Mammary epithelial cell (primary cell): Measurements from ENCODE around the genes APLN, ZDHHC9, ZNF280C and SLC25A14.

- CAGE, long polyA plus RNA: no peak
- RRBS: no CpG with 5 or more reads among the region's 3 CpGs
These were observed 33.0 kb downstream of the STAG2 start for GRCh38 chrX:123994526-123994971.

DNA sequence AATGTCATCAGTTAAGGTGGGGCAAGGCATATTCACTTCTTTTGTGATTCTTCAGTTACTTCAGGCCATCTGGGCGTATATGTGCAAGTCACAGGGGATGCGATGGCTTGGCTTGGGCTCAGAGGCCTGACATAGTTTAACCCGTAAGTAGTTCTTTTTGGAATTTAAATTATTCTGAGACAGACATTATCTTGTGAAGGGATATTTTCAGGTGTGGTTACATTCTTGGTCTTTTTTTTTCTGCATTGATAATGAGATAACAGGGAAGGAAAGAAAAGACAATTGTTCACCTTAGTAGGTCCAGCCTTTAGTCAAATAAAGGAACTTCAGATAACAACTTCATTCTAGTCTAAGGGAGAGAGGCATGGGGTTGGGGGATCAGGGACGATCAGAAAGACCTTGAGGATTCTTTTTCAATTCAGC, 74.8 kb downstream of the TEX13C start:
- CAGE, long polyA plus RNA: no peak
- RRBS: no CpG with 5 or more reads among the region's 4 CpGs

GRCh38 chrX:126835917-126836494, 16.5 kb downstream of the PRR32 start:
- CAGE, long polyA plus RNA: no peak
- RRBS: no CpG with 5 or more reads among the region's 4 CpGs

DNA sequence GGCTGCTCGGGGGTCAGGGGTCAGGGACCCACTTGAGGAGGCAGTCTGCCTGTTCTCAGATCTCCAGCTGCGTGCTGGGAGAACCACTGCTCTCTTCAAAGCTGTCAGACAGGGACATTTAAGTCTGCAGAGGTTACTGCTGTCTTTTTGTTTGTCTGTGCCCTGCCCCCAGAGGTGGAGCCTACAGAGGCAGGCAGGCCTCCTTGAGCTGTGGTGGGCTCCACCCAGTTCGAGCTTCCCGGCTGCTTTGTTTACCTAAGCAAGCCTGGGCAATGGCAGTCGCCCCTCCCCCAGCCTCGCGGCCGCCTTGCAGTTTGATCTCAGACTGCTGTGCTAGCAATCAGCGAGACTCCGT, 436.2 kb downstream of the PRR32 start:
- CAGE, long polyA plus RNA: no peak
- RRBS: no CpG with 5 or more reads among the region's 10 CpGs

- CAGE, long polyA plus RNA: no peak
- RRBS: no CpG with 5 or more reads among the region's 3 CpGs
These were observed 70.3 kb upstream of the ACTRT1 start for GRCh38 chrX:128122525-128122958.

GRCh38 chrX:129572501-129572991, 32.5 kb downstream of the OCRL start:
- CAGE, long polyA plus RNA: no peak
- RRBS: no CpG with 5 or more reads among the region's 2 CpGs

- CAGE, long polyA plus RNA: no peak
- RRBS: 26% methylated on average over 27 of the region's 104 CpGs
These were observed at the start of gene APLN for GRCh38 chrX:129654272-129655423. Gene APLN, minus strand, starts transcription at chrX:129654956.

DNA sequence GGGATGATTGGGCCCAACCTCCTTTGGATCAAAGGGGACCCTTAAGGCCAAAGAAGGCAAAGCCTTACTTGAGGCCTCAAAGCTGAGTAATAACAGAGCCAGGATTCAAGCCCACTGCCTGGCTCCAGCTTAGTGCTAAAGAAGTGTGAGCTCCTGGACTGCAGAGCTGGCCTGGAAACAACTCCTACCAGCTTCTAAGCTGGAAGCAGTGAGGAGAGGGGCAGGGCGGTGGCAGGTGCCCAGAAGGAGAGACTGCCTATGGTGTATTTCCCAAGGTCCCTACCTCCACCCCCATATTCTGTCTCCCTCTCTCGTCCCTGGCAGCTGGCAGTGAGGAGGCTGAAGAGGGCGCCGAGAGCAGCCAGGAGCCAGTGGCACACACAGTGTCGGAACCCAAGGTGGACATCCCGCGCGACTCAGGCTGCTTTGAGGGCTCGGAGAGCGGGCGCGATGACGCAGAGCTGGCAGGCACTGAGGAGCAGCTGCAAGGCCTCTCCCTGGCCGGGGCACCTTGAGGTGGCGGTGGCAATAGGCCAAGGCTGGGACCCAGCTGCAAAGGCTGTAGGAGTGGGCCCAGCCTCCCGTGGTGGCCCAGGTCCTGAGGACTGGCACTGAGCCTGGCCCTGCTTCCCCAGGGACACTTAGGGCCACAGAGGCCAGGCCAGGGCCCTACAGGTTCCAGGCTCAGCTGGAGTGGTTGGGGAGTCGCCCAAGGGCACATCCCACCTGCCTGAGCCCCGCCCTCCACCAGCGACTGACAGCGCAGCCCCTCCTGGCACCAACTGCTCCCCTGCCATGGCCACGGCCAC, 13.8 kb downstream of the SASH3 start:
- CAGE, long polyA plus RNA: no peak
- RRBS: no CpG with 5 or more reads among the region's 21 CpGs

GRCh38 chrX:129794348-129794926, 14.7 kb downstream of the SASH3 start:
- CAGE, long polyA plus RNA: no peak
- RRBS: no CpG with 5 or more reads among the region's 7 CpGs

- CAGE, long polyA plus RNA: no peak
- RRBS: no CpG with 5 or more reads among the region's 5 CpGs
These were observed 31.1 kb downstream of the ZDHHC9 start for GRCh38 chrX:129812654-129812901.

GRCh38 chrX:129843669-129844418, at the start of gene ZDHHC9:
Gene ZDHHC9, minus strand, starts transcription at chrX:129843886.
- CAGE, long polyA plus RNA: no peak
- RRBS: 5% methylated on average over 7 of the region's 49 CpGs

DNA sequence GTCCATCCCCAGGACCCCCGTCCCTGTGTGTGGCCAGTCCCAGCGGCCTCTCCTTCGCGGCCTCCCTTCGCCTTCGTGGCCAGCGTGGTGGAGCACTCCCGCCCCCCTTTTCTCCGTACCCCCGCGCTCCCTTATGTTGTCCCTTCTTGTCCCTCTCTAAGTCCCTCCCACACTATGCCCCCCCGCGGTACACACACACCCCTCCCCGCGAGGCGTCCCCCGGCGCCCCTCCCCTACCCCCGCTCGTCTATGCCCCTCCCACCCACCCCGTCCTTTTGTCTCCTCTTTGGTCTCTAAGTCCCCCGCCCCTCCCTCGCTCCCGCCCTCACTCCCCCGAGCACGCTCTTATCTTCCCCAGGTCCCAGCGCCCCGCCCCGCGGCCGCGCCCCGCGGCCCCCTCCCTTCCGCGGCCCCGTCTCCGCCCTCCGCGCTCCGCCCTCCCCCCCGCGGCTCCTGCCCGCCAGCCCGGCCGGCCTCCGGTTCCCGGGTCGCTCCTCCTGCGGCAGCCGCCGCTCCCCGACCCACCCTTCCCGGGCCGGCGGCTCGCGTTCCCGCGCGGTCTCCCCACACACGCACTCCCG, 26.2 kb downstream of the UTP14A start:
- CAGE, long polyA plus RNA: no peak
- RRBS: 38% methylated on average over 7 of the region's 63 CpGs

DNA sequence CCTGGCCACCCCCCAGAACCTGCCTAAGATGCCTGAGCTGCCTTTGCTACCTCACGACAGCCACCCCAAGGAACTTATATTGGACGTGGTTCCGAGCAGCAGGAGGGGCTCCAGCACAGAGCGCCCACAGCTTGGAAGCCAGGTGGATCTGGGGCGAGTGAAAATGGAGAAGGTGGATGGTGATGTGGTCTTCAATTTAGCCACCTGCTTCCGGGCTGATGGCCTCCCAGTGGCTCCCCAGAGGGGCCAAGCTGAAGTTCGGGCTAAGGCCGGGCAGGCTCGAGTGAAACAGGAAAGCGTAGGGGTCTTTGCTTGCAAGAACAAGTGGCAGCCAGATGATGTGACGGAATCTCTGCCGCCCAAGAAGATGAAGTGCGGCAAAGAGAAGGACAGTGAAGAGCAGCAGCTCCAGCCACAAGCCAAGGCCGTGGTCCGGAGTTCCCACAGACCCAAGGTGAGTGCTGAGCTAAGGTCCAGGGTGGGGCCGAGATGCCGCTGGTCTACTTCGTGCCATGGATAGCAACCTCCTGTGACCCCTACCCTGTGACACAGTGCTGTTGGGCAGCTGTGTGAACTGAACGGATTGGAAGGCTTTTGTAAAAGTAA, 33.4 kb downstream of the BCORL1 start:
- CAGE, long polyA plus RNA: no peak
- RRBS: 90% methylated on average over 3 of the region's 19 CpGs

DNA sequence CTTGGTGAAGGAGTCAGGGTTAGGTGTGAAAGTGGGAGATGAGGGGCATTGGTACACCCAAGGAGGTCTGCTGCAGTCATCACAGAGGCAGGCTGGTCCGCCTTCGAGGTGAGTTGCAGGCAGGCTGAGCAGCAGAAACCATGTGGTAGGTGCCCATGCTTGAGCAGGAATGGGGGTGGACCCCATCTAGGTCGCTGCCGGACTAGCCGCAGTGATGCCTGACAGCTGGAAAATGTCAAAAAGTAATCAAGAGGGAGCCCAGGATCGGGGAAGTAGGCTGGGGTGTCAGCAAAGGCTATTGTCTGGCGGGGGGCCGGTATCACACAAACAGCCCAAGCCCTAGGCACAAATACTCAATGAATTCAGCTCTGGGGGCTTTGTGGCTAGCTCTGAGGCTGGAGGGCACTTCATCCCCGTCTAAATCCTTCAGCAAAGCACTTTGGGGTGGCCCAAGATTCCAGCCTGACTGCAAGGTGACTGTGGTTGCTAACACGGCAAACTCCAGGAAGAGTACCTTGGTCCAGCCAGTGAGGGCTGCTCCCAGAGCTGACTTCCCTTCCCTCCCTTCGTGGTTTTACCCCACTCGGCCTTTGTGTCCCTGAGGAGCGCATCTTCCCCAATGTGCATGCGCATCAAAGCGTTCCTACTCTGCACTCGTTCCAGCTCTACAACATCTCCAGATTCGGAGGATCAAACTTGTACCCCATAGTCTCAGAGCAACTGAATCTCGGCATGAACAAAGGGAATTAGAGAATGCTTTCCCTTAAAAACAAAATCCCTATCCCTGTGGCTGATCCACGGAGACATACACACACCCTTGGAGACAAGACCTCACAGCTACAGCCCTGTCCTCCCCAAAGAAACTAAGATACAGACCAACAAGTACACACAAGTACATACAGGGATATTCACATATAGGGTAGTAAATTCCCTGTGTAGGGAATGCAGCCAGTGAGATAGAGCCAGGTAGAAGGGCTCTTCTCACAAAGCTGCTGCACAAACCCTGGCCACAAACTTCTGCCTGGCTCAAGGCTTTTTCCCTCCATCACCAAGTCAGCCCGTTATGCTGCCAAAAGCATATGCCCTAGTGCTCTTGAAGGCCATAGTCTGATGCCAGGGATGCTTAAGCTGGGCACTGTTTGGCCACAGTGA, 44.5 kb downstream of the ELF4 start:
- CAGE, long polyA plus RNA: no peak
- RRBS: no CpG with 5 or more reads among the region's 20 CpGs

DNA sequence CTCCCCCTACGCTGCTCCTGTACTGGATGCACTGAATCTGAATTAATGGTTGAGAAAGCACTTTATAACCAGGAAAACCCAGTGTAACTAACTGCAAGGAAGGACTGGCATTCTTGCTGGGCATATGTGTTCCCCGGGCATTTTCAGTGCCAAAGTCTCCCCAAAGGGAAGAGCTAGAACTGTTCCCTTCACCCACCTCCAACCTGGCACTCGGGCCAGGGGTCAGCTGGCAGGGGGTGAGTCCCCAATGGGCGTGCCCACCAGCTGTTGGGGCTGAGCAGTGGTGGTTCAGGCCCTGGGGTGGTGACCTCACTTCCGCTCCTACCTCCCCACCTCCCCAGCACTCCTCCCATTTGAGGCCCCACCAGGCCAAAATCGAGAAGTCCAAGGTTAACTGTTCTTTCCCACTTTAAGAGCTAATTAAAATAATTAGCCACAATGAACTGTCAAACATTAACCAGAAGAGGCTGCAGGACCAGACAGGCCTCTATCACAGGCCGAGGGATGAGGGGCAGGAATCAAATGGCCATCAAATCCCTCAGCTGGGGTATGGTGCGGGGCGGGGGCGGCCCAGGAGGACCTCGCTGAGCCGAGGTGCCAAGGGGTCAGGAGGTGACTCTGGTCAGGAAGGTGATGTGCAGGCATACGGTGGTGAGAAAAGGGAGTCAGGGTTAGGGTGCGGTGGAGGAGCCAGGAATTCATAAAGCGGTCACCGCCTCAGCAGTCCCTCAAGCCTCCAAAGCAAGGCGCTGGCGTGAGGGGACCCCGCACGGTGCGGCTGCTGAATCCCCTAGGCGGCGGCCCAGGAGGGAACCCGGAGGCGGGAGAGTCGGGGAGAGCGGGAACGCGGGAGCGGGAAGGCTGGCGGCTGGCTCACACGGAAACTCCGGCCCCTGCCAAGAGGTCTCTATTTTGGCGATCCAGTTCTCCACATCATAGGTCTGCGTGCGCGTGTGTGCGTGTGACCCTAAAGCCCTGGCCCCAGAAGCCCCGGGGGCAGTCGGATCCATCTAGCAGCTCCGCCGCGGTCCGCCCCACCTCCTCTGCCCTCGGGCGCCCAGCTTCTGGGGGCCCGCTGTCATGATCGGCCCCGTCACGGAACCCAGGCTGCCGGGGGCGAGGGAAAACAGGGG, 978 bp downstream of the ELF4 start:
- CAGE, long polyA plus RNA: no peak
- RRBS: 17% methylated on average over 14 of the region's 52 CpGs

DNA sequence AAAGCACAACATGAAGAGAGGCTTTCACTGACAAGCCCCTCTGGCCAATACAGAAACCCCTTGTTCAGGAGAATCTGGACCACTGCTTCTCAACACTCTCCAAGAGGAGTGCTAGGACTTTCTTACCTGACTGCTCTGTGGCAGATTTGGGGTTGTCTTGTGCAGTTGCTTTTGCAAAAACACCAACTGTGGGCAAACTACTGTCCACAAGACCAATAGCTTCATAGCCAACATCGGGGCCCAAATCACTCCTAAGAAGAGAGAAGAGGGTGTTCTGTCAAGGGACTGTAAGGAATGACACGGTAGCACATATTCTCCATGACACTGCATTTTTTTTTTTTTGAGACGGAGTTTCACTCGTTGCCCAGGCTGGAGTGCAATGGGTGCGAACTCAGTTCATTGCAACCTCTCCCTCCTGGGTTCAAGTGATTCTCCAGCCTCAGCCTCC, 21.3 kb upstream of the ELF4 start:
- CAGE, long polyA plus RNA: no peak
- RRBS: no CpG with 5 or more reads among the region's 5 CpGs

GRCh38 chrX:130267955-130269223, at the start of gene ZNF280C:
Gene ZNF280C, minus strand, starts transcription at chrX:130268899.
- CAGE, long polyA plus RNA: no peak
- RRBS: 20% methylated on average over 15 of the region's 73 CpGs

- CAGE, long polyA plus RNA: no peak
- RRBS: no CpG with 5 or more reads among the region's 57 CpGs
These were observed at the start of gene SLC25A14 for GRCh38 chrX:130339601-130340750. Gene SLC25A14, plus strand, starts transcription at chrX:130339919.

DNA sequence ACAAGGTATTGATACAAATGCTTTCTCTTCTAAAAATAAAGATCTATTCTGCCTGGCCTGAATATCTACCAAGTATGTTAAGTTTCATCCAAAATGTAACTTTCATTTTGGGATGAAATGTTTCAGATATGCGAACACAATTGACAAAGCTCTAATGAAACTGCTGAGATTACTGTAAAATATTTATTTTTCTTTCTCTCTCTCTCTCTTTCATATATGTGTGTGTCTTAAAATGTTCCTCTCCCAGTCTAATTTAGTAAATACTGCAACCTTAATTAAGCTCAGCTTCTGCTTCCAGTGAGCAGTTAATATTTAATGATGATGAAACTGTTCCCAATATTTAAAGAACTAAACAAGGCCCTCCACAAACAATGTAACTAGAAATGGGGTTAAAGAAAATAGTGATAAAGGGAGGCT, 71.9 kb downstream of the MBNL3 start:
- CAGE, long polyA plus RNA: no peak
- RRBS: no CpG with 5 or more reads among the region's 1 CpG

GRCh38 chrX:132480214-132481375, 8.2 kb downstream of the MBNL3 start:
- CAGE, long polyA plus RNA: no peak
- RRBS: no CpG with 5 or more reads among the region's 10 CpGs